Measurements from ENCODE around the genes SULT1B1, SULT1E1, PRR27 and AMTN.

- PRO-cap: no peak
Observed at GRCh38 chr4:69493393-69493902, 2.3 kb downstream of the UGT2B4 start.

- PRO-cap: no peak
Observed at GRCh38 chr4:69754956-69755658, 5.3 kb downstream of the SULT1B1 start.

- PRO-cap: no peak
Observed at GRCh38 chr4:69760358-69760884, at the start of gene SULT1B1. TSS of gene SULT1B1 (minus strand) at chr4:69760620.

- PRO-cap: no peak
Observed at GRCh38 chr4:69859801-69860482, at the start of gene SULT1E1. TSS of gene SULT1E1 (minus strand) at chr4:69860145.

- PRO-cap: no peak
Observed at GRCh38 chr4:70153803-70154331, at the start of gene PRR27. TSS of gene PRR27 (plus strand) at chr4:70154237.

DNA sequence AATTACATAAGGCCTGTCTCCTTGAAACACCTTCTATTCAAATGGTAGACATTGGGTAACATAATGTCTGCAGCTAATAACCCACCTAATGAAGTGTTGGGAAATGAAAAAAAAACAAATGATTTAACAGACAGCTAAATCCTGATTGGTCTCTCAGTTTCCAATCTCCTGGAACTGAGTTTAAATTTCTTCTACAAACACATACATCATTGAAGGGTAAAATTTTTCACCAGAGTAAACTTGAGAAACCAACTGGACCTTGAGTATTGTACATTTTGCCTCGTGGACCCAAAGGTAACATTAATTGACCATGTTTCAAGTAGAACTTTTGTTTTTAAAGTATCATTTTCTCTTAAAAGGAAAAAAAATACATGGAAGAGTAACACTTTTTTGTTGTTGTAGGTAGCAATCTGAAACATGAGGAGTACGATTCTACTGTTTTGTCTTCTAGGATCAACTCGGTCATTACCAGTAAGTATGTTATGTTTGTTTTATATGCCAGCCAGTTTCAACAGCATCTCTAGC, at the start of gene AMTN:
Gene AMTN, plus strand, starts transcription at position 209 of the 525 bp plus-strand sequence.
- PRO-cap: no peak

DNA sequence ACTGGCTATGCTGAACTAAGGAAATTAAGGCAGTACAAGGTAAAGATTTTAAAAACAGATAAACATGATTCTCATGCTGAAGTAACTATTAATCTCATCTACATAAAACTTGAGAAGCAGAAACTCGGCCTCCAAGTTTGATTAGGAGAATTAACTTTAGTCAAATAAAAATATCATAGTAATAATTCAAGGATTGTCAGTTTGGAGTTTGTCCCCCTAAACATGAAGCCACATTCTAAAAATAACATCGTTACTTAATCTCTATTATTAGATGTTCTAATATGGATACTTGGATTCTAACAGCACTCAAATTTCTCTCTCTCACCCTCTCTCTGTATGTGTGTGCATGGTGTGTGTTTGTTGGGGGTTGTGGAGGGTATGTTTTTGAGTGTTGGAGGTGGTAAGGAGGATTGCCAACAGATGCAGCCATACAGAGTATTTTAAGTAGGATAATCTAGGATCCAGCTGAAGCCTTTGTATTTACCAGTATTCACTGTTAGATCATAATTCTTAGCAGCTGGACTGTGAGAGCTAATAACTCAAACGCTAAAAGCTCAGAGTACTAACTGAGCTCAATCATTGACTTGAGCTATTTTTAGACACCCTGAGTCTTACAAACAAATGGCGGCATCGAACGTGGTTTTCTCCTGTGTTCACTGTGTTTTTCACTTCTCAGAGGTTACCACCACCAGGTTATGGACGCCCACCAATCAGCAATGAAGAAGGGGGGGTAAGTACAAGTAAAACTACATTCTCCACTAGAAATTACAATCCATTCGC, 8.8 kb downstream of the ENAM start:
- PRO-cap: no peak

- PRO-cap: bidirectional peak, plus-strand start at chr4:70839006, minus-strand start at chr4:70839023
Observed at GRCh38 chr4:70838591-70839175, 1.0 kb downstream of the GRSF1 start.

DNA sequence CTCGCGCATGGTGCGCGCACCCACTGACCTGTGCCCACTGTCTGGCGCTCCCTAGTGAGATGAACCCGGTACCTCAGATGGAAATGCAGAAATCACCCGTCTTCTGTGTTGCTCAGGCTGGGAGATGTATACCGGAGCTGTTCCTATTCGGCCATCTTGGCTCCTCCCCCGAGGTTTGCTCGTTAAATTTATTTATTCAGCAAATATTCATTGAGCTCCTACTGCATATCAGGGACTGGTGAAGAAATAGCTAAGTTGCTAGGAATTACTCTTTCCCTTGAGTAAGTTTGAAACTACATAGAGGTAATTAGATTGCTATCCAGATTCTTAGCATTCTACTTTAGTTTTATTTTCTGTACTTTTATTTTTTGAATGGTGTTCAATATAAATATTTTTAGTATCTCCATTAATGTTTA, 66.2 kb downstream of the DCK start:
- PRO-cap: no peak

DNA sequence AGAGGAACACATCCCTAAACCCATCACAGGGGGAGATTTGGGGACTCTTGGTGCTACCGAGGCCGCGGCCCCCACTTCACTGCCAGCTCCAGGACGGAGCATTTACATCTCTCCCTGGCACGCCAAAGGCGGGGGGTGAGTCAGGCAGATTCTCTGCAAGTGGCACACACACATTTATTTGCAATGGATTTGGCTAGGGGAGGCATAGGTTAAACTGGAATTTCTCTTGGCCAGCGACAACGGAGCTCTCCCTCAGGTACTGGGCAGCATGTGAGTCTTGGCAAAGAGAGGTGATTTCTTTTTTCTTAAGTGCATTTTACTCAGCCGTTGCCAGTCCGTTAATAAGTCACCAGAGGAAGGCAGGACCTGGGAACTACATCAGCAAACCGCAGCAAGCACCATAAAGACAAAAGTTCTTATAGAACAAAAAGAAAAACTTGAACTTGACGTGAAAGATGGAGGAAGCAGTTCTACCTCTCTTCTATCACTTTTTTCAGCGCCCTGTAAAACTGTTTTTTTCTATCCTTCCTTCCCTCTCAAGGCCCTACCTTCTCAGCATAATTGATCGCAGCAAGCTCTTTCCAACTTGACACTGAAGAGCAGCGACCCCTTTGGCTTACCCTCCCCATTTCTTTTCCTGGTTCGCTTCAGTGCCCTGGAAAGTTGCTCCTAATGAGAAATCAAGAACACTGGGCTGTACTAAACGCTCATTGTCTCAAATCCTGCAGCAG, 908 bp downstream of the SLC4A4 start:
- PRO-cap: no peak

- PRO-cap: no peak
Observed at GRCh38 chr4:71230187-71230667, 43.2 kb downstream of the SLC4A4 start.

GRCh38 chr4:71230751-71232147, 44.2 kb downstream of the SLC4A4 start:
- PRO-cap: no peak

GRCh38 chr4:71419658-71420355, 232.7 kb downstream of the SLC4A4 start:
- PRO-cap: no peak

- PRO-cap: no peak
Observed at GRCh38 chr4:71441236-71441468, 254.1 kb downstream of the SLC4A4 start.

DNA sequence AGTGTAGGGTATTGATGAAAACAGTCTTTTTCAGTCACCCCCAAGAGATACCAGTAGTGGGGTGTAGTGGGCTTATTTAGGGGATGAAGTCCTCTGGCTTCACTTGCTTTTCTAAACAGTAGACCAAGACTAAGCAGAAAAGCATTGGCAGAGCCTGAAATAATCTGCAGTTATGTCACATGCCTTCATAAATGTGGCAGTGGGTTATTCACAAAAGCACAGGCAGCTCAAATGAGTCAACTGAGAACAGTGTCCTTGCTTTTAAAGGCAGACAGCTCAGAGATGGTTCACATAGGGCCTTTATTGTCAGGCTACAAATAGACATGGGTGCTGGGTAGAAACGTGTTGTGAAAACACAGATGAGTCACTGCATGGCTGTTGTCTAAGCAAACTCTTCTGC, 269.7 kb downstream of the SLC4A4 start:
- PRO-cap: no peak

- PRO-cap: no peak
Observed at GRCh38 chr4:71765395-71765781, 18.5 kb downstream of the GC start.

GRCh38 chr4:71784280-71784573, 348 bp upstream of the GC start:
- PRO-cap: no peak

DNA sequence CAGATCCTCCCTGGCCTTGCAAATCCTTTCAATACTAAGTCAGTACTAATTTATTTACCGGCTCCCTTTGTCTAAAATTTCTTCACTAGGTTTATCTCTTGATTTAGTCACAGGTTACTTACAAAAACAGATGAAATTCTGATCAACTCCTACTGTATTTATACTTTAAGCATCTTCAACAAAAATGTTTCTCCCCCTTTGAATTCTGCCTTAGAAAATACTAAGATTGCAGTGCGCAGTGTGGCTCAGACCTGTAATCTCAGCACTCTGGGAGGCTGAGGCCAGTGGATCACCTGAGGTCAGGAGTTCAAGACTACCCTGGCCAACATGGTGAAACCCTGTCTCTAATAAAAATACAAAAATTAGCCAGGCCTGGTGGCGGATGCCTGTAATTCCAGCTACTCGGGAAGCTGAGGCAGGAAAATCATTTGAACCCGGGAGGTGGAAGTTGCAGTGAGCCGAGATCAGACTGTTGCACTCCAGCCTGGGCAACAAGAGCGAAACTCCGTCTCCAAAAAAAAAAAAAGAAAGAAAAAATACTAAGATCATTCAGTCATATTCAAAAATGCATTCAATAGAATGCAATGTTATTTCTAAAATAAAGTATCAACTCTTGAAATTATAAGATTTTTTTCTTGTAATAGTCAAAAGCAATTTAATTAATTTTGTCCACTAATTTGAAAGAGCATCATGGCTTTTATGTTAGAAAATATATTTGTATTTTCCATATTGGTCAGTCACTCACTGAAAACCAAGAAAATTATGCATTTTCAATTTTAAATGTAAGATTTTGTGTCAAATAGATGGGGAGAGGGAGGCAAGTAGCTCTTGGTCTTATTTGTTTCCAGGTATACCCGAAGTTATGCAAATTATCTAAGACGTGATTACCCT, 4.1 kb downstream of the ANKRD17 start:
- PRO-cap: no peak

DNA sequence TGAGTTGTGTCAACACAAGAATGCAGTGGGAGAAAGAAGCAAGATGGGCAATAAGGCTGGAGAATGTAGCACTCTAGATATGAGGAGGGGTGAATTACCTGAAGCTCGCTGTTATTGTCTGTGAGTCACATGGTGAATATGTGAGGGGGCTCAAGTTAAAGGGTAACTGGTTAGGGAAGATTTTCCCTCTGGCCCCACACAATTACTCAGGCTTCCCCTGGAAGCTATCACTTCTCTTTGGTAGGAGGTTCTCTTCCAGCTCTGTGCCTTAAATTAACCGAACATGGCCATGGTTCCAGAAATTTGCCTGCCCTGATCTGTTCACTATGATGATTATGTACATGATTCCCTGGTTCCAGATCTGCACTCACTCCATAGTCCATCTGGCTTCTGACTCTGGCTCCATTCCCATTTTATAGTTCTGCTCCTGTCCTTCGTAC, 16.2 kb upstream of the ANKRD17 start:
- PRO-cap: no peak

DNA sequence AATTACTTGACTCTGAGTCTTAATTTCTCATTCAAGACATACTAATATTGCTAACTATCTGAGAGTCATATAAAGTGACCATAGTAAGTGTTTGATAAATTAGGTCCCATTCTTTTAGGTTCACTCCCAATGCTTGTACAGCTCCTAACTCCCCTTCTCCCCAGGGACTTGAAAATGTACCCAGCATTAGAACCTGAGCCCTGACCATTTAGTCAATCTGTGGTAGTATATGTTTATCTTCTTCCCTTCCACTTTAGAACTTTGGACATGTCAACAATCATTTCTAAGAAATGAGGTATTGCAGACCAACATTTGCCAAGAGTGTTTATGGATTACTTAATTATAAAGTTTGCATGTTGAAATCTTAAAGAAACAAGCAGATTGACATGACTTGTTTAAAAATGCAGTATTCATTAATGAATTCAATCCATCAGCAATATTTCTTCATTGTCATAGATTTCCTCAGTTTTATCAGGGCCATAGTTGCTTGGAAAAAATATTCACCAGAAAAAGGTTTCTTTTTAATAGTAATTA, 26.0 kb downstream of the AFM start:
- PRO-cap: no peak